Mesenchymal stem cell of the bone marrow (primary cell): ENCODE results near the gene CMTM8.

GRCh38 chr3:30332118-30332730, 274.2 kb upstream of the TGFBR2 start:
- CAGE, long polyA plus RNA: no peak

- CAGE, long polyA plus RNA: no peak
These were observed 180.2 kb upstream of the TGFBR2 start for GRCh38 chr3:30426096-30426632.

DNA sequence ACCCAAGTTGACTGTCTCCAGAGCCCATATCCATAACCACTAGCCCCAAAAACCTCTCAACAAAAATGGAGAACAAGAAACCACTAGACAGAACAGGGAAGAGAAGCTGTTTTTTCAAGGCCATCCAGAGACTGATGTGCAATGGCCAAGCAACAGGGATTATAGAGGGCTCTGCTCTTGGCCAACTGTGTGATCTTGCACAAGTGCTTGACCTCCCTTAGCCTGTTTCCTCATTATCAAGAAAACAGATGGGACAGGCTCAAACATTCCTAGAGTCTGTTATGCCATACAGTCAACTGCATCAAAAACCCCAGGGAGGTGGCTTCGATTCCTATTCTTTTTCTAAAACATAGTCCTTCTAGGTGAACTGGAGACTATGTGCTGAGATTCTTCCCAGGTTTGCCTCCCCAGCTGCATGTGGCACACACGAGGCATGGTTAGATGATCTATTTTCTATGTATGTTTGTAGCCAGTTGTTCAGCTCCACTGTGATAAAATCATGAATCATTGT, 133.0 kb upstream of the TGFBR2 start:
- CAGE, long polyA plus RNA: no peak

DNA sequence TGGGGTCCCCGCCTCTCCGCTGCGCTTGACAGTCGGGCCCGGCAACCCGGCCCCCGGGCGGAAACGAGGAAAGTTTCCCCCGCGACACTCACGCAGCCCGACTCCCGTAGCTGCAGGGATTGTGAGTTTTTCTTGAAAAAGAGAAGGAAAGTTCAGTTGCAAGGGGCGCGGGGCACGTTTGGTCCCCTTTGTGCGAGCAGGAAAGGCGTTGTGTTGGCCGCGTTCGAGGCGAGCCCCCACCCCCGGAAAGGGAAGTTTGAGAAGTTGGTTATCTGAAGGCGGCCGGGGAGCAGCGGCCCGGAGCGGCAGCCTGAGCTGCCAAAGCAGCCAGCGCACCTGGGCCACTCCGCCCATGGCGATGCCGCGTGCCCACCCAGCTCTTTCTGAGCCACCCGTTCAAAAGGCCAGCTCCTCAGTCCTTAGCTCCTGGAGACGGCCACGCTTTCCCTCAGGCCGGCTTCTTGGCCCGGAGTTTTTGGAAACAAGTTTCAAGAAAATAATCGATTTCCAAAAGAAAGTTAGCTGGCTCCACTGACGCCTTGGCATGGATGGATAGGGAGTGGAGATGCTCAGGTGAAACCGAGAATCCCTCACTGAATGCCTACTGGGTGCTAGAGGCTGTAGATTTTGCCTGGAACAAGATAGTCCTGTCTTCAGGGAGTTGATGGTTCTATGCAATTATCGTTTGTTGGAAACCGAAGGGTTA, 776 bp downstream of the TGFBR2 start:
- CAGE, long polyA plus RNA: no peak

DNA sequence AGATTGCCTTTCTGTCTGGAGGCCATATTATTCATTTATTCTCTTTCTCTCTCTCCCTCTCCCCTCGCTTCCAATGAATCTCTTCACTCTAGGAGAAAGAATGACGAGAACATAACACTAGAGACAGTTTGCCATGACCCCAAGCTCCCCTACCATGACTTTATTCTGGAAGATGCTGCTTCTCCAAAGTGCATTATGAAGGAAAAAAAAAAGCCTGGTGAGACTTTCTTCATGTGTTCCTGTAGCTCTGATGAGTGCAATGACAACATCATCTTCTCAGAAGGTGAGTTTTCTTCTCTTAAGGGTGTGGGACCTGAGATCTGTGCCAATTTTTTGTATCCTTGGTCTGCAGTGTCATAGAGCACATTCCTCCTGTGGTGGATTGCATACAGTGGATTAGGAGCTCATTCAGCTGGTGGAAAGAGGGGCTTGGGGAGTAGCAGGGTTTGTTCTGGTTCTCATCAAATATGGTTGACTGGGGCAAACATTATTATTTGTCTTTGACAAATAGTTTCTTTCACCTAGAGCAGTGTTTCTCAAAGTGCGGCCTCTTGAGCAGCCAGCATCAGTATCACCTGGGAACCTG, 43.9 kb downstream of the TGFBR2 start:
- CAGE, long polyA plus RNA: no peak

GRCh38 chr3:30666537-30666850, 60.1 kb downstream of the TGFBR2 start:
- CAGE, long polyA plus RNA: no peak

- CAGE, long polyA plus RNA: no peak
These were observed 75.3 kb downstream of the TGFBR2 start for GRCh38 chr3:30681367-30682485.

- CAGE, long polyA plus RNA: no peak
These were observed 82.7 kb downstream of the TGFBR2 start for GRCh38 chr3:30688783-30689736.

DNA sequence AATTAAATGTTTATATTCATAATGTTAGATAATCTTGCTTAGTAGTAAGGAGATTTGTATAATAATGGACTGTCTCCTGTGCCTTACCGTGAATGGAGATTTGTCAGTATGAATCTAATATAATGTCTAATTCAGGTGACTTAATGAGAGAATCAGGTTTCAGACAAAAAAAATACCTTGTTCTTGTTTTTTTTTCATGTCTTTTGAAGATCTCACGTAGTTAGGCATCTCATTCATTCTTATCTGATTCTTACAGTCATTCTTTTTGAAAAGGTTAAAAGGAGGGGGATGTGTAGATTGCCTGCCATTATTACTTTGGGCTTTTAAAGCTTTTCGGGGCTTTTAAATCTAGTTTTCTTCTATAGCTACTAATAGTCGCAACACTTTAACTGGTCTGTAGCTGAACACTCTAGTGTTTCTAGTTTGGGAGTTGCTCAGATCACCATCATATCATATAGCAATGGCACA, 3.2 kb downstream of the STT3B start:
- CAGE, long polyA plus RNA: no peak

DNA sequence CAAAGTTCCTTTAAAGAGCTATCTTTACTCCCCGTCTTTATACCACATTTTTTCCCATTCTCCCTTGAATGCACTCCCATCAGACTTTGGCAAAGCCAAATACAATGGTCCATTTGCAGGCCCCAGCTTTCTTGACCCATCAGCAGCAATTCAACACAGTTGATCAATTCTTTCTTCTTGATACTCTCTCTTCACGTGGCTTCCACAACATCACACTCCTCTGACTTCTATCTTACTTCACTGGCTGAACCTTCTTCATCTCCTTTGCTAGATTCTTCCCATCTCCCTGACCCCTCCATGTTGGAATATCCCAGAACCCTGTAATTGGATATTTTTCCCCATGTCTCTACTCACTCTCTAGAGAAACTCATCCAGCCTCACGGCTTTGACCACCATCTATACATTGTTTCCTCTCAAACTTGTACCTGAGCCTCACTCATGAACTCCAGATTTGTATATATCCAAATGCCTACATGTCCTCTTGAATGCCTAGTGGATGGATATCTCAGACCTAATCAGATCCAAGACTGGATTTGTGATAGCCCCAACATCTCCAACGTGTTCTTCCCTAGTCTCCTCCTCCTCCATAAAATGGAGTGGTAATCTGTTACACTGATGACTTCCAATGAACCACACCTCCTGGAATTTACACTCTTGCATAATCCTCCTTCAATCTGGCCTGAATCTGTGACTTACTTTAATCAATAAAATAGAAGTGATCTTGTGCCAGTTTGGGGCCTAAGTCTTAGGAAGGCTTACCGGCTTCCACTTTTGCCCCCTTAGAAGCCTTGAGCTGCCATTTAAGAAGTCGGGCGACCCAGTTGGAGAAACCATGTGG, 163.9 kb downstream of the STT3B start:
- CAGE, long polyA plus RNA: no peak

DNA sequence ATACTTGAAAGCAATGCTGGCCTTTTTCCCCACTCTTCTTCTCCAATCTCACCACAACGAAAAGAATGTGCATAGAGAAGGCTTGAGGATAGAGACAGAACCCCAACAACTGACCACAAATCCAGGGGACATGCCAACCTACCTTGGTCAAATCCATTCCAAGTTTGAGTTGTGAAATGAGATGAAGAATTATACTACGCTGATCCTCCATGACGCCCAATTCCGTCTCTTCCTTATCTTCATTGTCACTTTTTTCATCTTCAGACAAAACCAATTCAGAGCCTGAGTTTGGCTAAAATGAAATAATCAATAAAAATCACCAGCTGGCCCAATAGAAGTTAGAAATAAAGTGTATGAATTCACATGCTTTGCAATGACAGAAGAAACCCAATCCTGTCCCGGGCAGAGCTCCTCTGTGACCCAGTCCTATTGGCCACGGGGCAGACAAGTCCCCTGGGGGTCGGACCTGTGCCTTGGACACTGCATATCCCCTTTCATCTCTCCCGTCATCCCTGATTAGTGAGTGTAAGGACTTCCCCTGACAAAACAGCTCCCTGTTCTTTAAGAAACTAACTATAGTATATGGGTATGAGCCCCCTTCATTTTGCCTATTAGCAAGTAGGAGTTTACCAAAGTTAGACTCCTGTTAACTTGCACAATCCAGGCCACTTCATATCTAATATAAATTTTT, 169.6 kb downstream of the STT3B start:
- CAGE, long polyA plus RNA: no peak

GRCh38 chr3:31704864-31705296, 172.2 kb downstream of the STT3B start:
- CAGE, long polyA plus RNA: no peak

DNA sequence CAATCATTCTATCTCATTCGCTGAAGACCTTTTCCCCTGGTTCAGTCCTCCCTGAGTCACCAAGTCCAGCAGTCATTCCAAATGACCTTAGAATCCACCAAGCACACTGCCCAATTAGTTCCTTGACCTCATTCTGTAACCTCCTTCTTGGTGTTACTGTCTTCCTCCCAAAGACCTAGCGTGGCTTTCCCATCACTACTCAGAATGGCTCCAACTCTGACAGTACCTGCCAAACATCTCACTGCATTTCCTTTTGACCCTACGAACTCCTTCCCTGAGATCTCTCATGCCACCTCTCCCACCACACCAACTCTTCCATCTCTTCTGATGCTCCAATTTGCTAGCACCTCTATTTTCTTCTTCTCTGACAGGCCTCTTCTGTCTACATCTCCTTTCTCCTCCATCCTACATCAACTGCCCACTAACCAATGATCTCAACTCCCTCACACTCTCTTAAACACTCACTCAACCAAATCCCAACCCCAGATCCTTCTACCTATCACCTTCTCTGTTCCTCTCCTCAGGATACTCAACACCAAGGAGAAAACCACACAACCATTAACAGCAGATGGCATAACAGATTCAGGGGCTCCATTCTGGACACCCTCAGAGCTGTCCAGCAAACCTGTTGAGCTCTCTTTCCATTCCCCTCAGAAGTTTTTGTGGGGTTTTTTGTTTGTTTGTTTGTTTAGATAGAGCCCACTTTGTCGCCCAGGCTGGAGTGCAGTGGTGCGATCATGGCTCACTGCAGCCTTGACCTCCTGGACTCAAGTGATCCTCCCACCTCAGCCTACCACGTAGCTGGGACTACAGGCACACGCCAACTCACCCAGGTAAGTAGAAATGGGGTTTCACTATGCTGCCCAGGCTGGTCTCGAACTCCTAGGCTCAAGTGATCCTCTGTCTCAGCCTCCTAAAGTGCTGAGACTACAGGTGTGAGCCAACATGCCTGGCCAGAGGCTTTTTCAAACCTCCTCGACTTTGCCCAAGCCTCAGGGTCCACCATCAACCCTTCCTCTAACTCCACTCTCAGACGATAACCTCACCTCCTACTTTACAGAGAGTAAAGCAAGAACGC, 42.9 kb downstream of the OSBPL10 start:
- CAGE, long polyA plus RNA: no peak

DNA sequence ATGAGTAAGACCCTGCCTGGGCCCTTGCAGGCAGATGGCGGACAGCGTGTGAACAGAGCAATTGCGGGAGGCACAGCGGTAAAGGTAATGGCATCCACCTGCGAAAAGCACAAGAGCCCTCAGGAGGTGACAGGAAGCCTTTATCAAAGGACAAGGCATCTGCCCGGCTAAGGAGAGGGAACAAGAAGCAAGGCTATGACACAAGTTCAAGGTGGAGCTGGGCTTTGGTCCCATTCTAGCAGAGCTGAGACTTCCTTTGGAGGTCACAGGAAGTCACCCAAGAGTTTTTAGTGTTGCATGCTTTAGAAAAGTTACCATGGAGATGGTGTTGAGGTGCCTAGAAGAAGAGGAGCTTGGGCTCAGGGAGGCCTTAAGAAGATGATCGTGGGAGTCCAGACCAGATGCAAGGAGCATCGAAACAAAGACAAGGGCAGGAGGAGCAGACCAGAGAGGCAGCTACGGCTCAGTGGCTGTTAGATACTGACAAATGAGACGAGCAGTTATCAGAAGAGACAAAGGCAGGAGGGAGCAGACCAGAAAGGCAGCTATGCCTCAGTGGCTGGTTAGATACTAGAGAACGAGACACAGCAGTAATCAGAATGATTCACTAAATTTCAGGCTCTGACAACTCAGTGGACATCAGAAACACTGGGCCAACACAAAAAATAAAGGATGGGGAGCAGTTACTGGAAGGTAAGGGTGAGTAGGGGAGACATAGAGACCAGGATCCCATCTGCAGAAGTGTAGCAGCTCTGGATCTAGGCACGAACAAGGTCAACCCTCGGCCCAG, 34.4 kb downstream of the OSBPL10 start:
- CAGE, long polyA plus RNA: no peak

DNA sequence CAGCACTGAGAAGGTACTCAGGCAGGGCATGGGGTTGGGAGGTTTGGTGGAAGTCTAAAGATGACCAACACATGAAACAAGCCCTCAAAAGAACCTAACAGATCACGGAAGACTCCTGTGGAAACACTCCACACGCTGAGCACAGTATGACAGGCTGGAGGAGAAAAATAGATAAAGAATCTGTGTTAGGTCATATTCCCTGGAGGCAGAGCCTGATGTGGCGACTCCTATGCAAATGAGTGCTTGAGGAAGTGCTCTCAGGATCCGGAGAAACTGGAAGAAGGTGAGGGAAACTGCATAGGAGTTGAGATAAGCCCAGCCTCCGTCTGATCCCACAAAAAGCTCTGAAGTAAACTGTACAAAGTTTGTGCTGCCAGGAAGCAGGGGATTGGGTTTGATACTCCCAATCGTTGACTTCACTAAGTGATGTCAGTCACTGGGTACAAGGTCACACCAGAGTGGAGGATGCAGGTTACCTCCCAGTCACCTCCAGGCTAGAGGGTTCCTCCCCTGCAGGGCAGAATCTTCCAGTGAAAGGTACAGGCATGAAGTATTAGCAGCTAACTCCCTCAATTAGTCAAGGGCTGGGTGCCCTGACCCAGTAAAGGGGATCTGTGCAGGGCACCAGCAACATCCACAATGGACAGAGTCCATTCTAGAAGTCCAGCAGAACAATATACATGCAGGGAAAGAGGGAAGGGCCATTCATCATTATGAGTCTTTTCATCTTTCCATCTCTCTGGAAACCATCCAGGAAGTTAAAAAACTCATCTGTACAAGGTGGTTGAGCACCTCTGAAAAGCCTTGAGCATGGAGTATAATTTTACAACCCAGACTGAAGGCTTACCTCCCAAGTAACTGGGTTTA, 33.3 kb downstream of the OSBPL10 start:
- CAGE, long polyA plus RNA: no peak

DNA sequence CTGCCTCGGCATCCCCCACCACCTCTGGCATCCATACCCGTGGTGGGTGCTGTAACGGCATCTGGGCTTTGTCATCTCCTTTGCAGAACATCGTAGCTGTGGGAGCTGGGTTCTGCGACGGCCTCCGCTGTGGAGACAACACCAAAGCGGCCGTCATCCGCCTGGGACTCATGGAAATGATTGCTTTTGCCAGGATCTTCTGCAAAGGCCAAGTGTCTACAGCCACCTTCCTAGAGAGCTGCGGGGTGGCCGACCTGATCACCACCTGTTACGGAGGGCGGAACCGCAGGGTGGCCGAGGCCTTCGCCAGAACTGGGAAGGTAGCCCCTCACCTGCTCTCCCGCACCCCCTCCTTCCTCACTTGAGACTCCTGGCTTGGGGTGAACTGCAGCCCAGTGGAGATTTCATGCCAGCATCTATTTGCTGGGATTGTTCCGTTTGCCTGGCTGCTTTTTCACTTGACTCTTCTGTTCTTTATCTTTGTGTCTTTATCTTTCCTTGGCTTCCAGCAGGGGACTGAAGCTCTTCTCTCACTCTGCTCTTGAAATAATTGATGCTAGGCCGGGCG, 52.5 kb downstream of the GPD1L start:
- CAGE, long polyA plus RNA: no peak

DNA sequence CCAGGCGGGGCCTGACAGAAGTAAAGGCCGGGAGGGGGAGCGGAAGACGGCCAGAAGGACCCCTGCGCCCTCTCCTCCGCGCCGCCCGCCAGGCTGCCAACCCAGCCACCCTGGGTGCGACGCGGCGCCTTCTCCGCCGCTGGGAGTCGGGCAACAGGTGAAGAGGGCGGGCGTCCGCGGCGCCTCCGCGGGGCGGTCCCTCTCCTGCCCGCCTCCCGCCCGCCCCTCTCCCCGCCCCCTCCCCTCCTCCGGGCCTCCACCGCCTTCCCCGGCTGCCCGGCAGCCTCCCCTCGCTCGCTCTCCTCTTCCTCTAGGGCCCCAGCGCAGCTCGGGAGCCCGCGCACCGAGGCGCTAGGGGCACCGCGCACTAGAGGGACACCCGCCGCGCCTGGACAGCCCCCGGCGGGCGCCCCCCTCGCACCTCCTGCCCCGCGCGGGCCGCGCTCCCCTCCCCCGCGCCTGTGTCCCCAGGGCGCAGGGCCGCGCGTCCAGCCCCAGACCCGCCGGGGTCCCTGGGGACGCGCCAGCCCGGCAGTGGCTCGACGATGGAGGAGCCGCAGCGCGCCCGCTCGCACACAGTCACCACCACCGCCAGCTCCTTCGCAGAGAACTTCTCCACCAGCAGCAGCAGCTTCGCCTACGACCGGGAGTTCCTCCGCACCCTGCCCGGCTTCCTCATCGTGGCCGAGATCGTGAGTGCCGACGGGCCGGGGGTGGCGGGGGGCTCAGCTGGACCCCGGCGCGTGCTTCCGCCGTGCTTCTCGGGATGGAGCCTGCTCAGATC, at the start of gene CMTM8:
Gene CMTM8, plus strand, starts transcription at position 253 of the 784 bp plus-strand sequence.
- CAGE, long polyA plus RNA: no peak

DNA sequence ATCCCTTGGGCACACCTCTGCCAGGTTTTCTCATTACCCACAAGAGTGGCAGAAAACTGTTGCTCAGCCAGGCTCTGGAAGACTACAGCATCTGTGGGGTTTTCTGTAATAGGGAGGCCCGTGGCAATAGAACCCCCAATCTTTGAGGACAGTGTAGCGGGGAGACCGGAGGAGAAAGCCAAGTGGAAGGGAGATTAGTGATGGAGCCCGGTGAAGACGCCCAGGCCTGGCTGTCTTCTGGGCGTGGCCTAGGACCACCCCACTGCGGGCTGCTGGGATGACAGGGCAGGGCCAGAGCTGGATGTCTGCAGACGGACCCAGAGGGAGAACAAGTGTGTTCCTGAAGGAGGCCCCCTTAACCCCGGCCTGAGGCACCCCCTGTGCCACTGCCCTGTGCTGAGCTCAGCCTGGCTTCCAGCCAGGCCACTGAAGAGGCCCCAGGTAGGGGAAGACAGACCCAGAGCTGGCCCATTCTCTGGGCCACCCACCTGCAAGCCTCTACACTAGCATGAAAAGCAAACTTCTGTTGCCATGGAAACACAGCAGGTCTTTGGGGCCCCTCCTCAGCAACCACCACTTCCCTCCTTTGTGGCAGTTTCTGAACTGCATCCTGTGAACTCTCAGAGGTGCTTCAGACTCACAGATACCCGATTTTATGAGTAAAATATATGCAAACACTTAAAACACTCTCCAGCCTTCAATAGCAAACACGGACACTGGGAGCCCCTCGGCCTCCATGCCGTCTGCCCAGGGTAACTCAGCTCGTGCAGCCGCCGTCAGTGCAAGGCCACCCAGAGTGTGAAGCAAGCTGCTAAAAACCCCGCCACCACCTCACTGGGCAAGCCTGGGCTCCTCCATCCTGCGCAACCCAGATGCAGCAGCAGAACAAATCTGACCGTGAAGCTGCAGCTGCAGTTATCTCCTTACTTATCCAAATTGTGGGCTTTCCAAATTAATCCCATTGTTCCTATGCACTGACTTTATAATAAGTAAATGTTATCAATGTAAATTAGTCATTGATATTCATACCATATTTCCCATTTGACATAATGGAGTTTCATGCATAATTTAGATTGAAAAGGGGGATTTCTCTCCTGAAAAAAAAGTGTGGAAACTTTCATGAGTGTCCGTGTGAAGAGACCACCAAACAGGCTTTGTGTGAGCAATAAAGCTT, 42.4 kb downstream of the CMTM6 start:
- CAGE, long polyA plus RNA: no peak

DNA sequence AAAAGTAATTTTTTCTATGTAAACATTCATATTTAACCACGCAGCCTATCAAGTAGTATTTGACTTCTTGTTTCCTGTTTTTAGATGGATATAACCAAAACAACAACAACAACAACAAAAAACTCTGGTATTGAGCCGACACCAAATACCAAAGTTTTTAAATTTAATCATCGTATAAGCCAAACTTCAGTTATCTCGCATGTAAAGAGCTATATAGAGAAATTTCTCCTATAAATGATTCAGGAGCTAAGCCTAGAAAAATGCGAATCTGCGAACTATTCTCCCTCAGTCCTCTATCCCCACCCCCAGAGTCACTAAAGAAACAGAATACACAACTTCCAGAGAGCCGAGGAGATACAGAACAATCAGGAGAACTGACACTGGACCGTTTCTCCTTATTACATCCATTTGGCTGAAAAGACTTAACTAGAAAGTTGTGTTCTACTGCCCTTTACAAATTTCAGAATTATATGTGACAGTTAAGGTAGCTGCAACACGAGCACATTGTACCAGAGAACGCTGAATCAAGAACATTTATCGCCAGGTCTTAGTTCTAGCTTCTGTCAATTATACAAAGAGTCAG, 1.2 kb downstream of the DYNC1LI1 start:
- CAGE, long polyA plus RNA: no peak

DNA sequence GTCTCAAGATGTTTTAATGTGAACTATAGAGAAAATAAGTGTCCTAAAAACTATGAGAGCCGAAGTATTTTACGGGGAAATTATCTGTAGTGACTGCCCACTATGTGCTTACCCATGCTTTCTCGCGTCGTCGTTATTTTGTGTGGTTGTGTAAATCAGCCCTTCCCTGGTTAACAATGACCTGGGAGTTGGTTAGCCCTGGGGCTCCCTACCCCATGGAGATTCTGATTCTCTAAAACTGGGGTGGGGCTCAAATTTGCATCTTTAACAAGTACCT, 26.1 kb downstream of the TRIM71 start:
- CAGE, long polyA plus RNA: no peak